Omental fat pad (tissue), 4 donors: ENCODE measurements around the genes ARHGAP11A and PGBD4.

DNA sequence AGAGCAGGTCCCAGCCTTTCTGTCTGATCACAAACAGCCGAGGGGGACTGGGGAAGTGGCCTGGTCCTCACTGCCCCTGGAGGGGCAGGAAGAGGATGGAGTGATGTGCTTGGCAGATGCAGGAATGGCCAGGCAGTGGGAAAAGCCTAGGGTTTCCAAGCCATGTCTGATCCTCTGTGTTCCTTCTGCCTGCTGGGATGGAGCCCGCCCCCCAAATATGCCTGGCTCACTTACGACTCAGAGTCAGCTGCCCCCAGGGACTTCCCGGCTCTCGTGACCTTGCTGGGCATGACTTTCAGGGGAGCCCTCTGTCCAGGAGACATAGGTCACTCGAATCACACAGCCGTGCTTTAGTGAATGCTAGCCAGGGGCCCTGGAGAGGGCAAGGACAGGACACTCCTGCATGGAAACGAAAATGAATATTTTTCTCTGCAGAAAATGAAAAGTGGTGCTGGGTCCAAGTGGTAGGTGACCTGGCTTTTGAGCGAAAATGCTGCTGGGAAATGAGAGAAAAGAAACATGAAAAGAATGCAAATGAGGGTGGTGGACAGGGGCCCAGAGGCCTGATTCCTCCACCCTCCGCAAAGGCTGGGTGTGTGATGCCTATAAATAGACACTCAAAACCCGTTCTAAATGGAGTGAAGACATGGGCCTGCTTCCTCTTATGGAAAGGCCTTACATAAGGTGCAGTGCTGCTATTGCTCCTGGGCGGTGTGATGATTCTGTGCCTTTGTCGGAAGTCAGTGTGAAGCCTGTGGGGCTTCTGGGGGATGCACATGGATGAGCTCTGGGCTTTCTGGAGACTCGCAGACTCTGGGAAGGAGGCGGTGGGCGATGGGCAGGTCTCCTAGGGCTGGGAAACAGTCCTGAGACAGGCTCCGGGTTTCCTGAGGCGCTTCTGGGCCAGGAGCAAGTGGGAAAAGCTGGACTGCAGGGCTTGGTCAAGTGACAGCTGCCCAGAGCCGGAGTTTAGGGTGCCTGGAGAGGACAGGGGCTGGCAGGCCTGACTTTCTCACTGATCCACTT lies 107.5 kb downstream of the APBA2 start:
- PRO-cap, result no peak
- RAMPAGE, long total RNA, 4 experiments, result no peak in any of the 4 experiments

DNA sequence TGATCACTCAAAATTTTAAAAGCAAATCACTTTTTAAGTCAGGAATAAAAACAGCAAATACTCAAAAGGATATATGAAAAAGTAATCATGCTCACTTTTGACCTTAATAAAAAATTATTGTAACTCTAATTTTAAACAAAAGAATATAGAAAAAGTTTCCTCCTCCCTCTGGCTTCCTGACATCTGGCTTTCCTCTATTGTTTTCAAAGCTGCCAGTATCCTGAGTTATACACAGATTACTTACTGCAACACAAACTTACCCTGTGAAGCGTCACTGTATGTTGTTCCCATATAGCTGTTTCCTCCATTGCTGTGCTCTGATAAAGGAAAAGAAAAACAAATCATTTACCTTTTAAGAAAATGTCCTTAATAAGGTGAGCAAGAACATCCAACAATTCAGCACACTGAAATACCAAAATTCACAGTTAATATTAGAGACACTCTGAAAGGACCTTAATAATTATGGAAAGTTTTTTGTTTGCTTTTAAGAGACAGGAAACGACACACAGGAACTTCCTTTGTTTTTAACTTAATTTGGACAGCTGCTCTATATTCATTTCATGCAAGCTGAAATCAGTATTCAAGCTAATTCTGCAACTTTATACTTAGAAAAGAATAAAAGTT lies 21.8 kb downstream of the TJP1 start:
- PRO-cap, result no peak
- RAMPAGE, long total RNA, 4 experiments, result no peak in any of the 4 experiments

GRCh38 chr15:30551752-30552010 lies 169 bp upstream of the GOLGA8Q start:
- PRO-cap, result no peak
- RAMPAGE, long total RNA, 4 experiments, result no peak in any of the 4 experiments

GRCh38 chr15:30625909-30626533 lies 22.2 kb downstream of the GOLGA8H start:
- PRO-cap, result no peak
- RAMPAGE, long total RNA, 4 experiments, result start-site peak on the plus strand in 1 of 4 experiments, at chr15:30626109-30626158 at its widest, 46 reads per replicate

GRCh38 chr15:30945673-30946207 lies 42.0 kb downstream of the FAN1 start:
- PRO-cap, result no peak
- RAMPAGE, long total RNA, 4 experiments, result no peak in any of the 4 experiments

- PRO-cap, result no peak
- RAMPAGE, long total RNA, 4 experiments, result no peak in any of the 4 experiments
These were observed 32.9 kb upstream of the MTMR10 start for GRCh38 chr15:31024139-31024937.

DNA sequence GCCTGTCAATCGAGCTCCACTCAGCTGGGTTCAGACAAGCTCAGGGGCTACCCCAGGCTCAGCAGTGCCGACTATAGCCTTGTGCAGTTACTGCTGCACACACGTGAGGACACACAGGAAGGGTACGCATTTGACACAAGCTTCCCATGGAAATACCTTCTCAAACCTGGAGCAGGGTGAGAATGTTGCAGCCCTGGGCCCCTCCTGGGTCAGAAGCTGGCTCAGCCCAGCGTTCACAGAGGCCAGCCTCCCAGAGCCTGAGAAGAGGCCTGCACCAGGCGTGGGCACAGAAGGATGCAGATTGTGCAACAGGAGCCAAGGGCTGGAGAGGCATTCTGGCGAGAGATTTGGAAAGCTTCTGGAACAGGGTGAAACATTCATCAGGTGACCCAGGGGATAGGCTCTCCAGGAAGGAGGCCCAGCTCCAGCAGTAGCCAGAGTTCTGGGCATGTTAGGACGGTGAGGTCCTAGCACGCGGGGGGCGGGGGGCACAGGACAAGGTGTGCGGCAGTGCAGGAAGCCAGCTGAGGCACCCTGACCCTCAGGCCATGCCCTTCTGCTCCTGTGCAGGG lies 111.9 kb upstream of the KLF13 start:
- PRO-cap, result no peak
- RAMPAGE, long total RNA, 4 experiments, result no peak in any of the 4 experiments

DNA sequence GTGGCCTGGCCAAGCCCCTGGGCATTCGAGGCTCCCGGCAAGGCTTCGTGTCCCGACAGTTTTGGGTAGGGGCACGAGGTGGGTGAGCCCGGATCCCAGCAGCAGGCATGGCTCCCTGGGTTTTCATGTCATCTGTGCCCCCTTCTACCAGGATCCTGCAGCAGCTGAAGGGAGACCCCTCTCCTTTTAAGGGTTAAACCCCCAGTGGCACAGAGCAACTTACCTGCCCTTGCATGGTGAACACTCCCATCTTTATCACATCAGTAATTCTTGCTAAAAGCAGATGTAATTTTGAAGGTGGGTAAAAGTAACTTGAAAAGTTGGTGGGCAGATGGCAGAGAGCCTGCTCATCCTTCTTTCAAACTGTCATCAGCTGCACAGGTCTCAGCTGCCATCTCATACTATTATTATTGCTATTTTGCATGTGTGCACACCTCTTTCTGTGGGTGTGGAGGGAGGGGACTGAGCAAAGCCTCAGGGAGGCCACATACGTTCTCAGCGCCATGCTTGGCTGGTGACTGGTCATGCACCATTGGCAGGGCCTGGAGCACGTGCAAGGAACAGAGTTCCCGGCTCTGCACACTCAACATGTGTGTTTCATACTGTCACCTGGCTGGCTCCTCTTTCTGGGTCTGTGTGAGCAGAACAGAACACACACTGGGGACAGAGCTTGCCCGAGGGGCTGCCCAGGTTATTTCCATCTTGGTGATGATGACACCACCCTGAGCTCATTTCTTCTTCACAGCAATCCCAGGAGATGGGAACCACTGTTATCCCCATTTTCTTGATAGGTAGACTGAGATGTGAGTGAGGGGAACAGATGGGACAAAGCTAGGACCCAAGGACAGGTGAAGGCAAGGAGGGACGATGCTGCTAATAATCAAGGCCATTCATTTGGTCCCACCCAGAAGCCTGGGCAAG lies 95.9 kb upstream of the KLF13 start:
- PRO-cap, result no peak
- RAMPAGE, long total RNA, 4 experiments, result no peak in any of the 4 experiments

DNA sequence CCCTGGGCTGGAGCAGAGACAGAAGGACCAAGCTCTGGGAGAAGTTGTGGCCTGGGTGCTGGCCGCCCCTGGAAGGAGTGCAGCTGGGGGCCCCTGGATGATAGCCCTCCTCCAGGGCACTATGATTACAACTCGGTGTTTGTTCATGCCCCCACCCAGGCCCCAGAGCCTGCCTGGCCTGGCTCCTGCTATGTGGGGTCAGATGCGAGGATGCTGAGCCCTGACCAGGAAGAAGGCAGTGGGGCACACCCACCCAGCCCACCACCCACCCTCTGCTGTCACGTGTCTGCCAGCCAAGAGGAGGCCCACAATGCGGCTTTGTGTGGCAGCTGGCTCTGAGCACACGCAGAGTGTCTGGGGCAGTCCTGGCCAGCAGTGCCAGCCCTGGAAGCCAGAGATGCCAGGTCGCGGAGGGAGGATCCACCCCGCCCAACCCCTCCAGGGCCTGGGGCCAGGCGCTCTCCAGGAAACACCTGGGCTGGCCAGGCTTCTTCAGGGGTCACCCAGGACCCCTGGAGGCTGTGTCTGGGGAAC lies 26.5 kb upstream of the KLF13 start:
- PRO-cap, result no peak
- RAMPAGE, long total RNA, 4 experiments, result no peak in any of the 4 experiments

- PRO-cap, result no peak
- RAMPAGE, long total RNA, 4 experiments, result no peak in any of the 4 experiments
These were observed 25.3 kb upstream of the KLF13 start for GRCh38 chr15:31301205-31301784.

GRCh38 chr15:31397649-31398494 lies 71.2 kb downstream of the KLF13 start:
- PRO-cap, result no peak
- RAMPAGE, long total RNA, 4 experiments, result no peak in any of the 4 experiments

DNA sequence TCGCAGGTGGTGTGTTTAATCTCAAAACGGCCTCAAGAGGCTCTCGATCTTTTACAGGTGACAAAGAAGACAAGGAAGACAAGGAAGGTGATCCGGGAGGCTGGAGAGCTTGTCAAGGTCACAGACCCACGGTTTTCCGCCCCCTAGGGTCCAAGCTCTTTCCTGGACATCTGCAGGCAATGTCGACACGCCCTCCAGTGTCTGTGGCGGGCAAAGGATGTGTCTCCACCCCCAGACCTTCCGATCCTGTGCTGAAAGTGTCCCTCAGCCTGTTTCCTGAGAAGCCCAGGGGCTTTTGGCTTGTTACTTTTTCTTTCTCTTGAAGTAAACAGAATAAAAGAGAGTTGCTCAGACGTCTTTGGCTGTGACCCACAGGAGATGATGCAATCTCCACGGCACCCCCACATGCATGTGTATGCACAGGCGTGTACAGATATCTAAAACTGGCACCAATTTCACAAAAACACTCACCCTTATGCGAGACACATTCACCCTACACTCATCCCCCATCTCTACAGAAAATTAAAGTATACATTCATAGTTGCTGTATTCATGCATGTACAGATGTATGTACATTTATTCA lies 108.8 kb downstream of the KLF13 start:
- PRO-cap, result no peak
- RAMPAGE, long total RNA, 4 experiments, result no peak in any of the 4 experiments

- PRO-cap, result no peak
- RAMPAGE, long total RNA, 4 experiments, result no peak in any of the 4 experiments
These were observed 114.1 kb downstream of the KLF13 start for GRCh38 chr15:31440524-31441353.

- PRO-cap, result no peak
- RAMPAGE, long total RNA, 4 experiments, result no peak in any of the 4 experiments
These were observed 55.1 kb upstream of the OTUD7A start for GRCh38 chr15:31925281-31926182.

GRCh38 chr15:32029859-32030198 lies 486 bp upstream of the CHRNA7 start:
- PRO-cap, result no peak
- RAMPAGE, long total RNA, 4 experiments, result no peak in any of the 4 experiments

- PRO-cap, result no peak
- RAMPAGE, long total RNA, 4 experiments, result start-site peak on the plus strand in 1 of 4 experiments, at chr15:32615513-32615586 at its widest, 69 reads per replicate; start-site peak on the minus strand in 4 of 4 experiments, at chr15:32615114-32615165 at its widest, 13 to 24 reads per replicate
These were observed at the start of gene ARHGAP11A for GRCh38 chr15:32614735-32615968. Gene ARHGAP11A (plus strand): TSS chr15:32615504.

GRCh38 chr15:33145214-33146030 lies 49.1 kb downstream of the FMN1 start:
- PRO-cap, result no peak
- RAMPAGE, long total RNA, 4 experiments, result no peak in any of the 4 experiments

GRCh38 chr15:33201814-33202439 lies 7.4 kb upstream of the FMN1 start:
- PRO-cap, result no peak
- RAMPAGE, long total RNA, 4 experiments, result no peak in any of the 4 experiments

DNA sequence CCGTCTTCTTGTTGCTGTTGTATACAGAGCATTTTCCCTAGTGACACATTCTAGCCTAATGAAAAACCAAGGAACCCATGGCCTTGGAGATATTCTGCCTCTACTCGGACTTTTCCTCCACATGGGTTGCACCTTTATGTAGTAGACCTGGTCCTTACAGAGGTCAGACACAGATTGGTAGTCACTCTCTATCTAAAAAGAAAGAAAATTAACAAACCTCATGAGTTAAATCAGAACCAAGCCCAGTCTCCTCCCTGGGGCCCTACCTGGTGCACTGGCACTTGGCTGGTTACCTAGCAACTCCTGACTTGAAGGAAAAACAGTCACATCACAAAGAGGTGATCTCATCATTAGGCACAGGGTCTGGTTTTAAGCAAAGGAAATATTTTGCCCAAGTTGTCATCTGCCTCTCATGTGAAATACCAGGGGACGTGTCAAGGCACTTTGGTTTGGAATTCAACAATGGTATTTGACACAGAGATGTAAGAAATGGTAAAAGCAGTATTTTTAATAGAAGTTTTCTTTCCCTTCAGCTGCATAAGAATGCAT lies 47.6 kb upstream of the FMN1 start:
- PRO-cap, result no peak
- RAMPAGE, long total RNA, 4 experiments, result no peak in any of the 4 experiments

GRCh38 chr15:34101974-34102625 lies at the start of gene PGBD4:
Gene PGBD4 (plus strand): TSS chr15:34102083.
- PRO-cap, result bidirectional peak, plus-strand start at chr15:34102117, minus-strand start at chr15:34101880
- RAMPAGE, long total RNA, 4 experiments, result start-site peak on the plus strand in 3 of 4 experiments, at chr15:34102040-34102121 at its widest, 12 to 26 reads per replicate